ENCODE measurements around a stretch of chr11.

GRCh38 chr11:12376162-12376871 is 1.1 kb upstream of the PARVA start:
- PRO-cap, result no peak

GRCh38 chr11:12409628-12409991 is 32.2 kb downstream of the PARVA start:
- PRO-cap, result no peak

- PRO-cap, result unidirectional peak, plus-strand start at chr11:12764638
Observed at GRCh38 chr11:12764111-12765106, 90.2 kb downstream of the TEAD1 start.

DNA sequence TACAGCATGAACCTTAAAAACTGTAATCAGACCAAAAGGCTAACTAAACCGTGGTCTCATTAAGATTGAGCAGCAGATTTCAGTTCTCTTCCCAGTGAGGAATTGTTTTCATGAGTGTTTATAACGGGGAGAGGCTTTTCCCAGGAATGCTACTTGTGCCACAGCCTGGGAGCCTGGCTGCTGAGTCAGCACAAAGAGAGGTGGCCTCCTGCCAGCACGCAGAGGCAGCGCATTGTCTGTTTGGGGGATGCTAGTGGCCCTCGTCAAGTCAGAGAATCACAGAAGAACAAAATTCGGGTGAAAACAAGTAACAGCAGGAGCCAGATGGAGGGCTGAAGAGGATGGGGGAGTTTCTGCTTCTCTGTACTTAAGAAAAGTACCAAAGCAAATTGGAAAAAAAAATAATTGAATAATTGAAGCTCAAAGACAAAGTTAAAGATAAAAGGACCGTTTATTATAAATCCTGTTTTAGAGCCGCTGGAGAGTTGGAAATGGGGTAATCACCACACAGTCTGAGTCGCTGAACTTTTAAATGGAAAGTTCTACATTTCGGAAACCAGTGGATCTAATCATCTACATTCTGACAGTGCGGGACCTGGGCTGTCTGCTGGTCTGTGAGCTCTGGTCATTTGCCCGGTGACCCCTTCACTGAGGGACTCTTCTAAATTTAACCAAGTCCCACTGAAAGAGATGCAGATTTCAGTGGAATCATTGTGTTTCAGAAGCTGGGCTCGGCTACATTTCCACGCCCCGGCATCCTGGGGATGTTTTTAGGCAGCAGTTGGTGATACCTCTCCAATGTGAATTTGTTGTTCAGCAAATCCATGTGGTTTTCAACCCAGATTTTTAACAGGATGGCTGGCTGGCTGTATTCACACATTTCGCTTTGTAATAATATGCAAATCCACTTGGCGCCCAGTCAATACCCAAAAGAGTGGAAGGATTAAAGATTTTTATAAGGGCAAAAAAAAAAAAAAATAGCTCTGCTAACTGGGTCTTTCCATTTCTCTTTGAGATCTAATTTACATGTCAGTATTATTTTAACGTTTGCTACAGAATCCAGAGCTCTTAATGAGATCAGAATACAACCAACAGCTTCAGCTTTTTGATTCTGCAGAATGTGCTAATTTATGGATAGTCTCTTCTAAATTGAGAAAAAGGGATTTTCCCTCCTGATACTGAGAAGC is 145.6 kb upstream of the RASSF10 start:
- PRO-cap, result no peak

DNA sequence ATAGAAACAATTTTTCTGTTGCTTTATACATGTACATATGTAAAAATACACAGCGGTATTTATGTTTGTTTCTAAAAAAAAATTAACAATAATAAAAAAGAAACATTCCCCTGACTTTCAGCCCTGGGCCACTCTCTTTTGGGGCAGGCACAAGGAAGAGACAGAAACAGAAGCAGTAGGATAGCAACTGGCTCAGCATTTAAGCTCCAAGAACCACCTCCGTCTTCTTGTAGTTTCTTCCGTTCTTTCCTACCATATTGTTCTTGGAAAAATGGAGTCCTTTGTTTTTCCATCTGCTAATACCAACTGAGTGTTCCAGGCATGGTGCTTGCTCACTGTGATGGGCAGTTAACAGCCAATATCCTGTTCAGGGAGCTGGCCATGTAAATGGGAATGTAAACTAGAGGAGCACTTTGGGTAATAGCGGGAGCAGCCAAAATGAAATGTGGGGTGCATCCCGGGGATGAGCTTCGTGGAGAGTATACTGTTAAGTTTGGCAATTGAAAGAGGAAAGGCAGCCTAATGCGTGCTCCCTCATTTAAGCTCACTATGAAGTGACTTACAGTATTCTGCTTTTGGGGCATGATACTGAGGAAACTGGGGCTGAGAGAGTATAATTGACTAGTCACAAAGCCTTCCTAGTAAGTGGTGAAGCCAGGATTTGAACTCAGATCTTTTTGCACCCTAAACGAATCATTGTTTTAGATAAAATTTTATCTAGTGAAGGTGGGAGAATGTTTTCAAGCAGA is 142.4 kb upstream of the RASSF10 start:
- PRO-cap, result no peak

GRCh38 chr11:13012221-13012780 is 3.2 kb downstream of the RASSF10 start:
- PRO-cap, result no peak

GRCh38 chr11:13033784-13034102 is 24.6 kb downstream of the RASSF10 start:
- PRO-cap, result no peak

GRCh38 chr11:13135067-13135968 is 126.2 kb downstream of the RASSF10 start:
- PRO-cap, result no peak

DNA sequence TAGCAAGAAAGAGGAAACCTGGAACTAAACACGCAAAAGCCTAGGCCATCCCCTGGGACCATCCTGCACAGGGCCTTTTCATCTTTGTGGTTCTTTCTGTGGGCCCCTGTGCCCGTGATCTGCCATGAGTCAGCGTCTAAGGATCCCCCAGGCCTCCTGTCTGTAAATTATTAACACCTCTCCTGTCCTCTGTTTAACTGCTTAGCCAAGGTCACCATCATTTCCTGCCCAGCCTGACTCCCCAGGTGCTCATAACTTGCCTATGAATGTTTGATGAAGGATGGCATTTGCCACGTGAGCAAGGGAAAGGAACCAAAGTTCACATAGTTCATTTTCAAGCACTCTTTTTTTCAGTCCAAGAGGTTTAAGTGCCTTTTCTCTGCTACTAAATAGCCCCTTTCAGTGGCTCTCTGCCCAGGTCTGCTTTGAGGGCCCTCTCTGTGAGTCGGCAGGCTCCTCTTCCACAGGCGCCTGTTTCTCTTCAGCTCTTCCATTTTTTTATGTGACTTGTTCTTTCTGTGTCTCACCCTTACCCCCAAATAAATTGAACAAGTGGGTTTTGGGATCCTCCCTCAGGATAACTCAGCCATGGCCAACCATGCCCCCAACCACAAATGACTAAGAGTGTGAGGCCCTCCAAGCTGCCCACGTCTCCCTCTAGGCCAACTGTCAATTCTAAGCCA is 131.4 kb downstream of the RASSF10 start:
- PRO-cap, result no peak

- PRO-cap, result no peak
Observed at GRCh38 chr11:13369352-13369853, 91.8 kb downstream of the BMAL1 start.

- PRO-cap, result unidirectional peak, plus-strand start at chr11:13667461
Observed at GRCh38 chr11:13667259-13667660, 1.2 kb upstream of the FAR1 start.

DNA sequence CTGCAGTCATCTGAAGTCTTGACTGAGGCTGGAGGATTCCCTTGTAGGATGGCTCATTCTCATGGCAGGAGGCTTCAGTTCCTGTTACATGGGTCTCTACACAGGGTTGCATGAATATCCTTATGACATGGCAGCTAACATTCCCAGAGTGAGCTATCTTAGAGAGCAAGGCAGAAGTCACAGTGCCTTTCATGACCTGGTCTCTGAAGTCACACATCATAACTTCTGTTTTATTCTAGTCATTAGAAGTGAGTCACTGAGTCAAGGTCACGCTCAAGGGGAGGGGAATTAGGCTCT is 10.3 kb upstream of the SPON1 start:
- PRO-cap, result no peak

DNA sequence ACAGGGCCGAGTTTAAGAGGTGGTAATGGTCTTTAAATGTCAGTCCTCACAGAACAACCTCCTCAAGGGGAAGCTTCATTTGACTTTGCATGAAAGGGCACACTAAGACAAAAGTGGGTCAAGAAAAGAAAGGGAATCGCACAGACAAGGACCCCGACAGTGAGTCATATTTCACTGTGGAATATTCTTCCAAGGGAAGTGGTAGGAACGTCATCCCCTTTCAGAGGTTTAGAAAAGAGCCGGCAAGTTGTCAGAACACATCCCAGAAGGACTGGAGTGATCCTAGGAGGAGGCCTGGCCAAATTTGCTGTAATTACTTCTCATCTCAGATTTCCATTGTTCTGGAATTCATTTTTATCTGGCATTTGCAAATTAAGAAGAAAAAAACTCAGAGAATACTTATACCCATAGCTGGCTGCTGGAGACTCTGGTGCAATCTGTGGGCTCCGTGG is 20.9 kb downstream of the SPON1 start:
- PRO-cap, result no peak

GRCh38 chr11:14271229-14272073 is 87.5 kb downstream of the RRAS2 start:
- PRO-cap, result no peak

DNA sequence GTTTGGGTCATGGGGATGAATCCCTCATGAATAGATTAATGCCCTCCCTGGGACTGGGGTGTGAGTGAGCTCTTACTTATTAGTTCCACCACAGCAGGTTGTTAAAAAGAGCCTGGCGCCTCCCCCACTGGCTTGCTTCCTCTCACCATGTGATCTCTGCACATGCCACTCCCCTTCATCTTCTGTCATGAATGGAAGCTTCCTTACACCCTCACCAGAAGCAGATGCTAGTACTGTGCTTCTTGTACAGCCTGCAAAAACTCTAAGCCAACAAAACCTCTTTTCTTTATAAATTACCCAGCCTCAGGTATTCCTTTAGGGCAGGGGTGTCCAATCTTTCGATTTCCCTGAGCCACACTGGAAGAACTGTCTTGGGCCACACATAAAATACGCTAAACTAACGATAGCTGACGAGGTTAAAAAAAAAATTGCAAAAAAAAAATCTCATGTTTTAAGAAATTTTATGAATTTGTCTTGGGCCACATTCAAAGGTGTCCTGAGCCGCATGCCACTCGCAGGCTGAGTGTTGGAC is 8.6 kb downstream of the RRAS2 start:
- PRO-cap, result no peak

GRCh38 chr11:14415029-14415663 is 56.2 kb upstream of the RRAS2 start:
- PRO-cap, result no peak

DNA sequence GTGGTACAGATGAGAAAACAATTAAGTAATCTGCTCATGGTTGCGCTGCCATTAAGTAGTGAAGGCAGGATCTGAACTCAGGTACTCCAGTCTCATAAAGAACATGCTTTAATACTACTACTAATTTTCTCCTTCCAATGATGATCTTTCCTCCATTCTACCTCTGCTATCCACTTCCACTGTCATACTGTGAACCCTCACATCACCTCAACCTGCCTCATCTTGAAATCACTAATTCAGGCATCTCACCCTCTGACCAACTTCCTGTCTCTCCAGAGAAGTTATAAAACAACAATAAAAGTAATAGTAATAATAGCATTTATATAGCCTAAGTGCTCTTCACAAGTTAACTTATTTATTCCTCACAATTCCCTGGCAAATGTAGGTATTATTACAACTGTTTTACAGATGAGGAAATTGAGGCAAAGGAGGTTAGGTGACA is 57.1 kb upstream of the PSMA1 start:
- PRO-cap, result no peak

- PRO-cap, result no peak
Observed at GRCh38 chr11:14599421-14599973, 44.1 kb upstream of the PDE3B start.

DNA sequence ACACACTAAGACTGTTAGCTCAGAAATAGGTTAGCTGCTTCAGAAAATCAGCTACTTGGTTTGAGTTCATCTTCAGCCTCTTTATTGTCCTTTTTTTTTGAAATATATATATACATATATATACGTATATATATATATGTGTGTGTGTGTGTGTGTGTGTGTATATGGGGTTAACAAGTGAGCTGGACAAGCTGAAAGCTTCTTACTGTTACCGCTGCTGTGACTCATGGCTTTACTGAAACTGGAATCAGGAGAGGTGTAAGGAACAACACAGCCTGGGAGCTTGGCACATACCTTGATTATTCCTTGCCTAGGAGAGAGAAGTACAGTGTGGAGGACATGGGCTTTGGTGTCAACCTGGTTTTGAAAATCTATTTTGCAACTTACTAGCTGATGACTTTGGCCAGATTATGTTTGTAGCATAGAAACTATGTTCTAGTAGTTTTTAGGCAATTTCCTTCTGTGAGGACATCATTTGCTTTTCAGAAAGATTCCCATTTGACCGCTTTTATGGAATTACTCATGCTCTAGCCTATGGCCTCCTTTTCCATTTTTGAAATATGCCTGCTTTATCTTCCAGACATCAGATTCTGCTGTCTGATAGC is 25.9 kb upstream of the PDE3B start:
- PRO-cap, result no peak

- PRO-cap, result no peak
Observed at GRCh38 chr11:14643915-14644531, 419 bp downstream of the PDE3B start.